Measurements from ENCODE around the genes KRTAP3-3 and KRTAP4-3.

DNA sequence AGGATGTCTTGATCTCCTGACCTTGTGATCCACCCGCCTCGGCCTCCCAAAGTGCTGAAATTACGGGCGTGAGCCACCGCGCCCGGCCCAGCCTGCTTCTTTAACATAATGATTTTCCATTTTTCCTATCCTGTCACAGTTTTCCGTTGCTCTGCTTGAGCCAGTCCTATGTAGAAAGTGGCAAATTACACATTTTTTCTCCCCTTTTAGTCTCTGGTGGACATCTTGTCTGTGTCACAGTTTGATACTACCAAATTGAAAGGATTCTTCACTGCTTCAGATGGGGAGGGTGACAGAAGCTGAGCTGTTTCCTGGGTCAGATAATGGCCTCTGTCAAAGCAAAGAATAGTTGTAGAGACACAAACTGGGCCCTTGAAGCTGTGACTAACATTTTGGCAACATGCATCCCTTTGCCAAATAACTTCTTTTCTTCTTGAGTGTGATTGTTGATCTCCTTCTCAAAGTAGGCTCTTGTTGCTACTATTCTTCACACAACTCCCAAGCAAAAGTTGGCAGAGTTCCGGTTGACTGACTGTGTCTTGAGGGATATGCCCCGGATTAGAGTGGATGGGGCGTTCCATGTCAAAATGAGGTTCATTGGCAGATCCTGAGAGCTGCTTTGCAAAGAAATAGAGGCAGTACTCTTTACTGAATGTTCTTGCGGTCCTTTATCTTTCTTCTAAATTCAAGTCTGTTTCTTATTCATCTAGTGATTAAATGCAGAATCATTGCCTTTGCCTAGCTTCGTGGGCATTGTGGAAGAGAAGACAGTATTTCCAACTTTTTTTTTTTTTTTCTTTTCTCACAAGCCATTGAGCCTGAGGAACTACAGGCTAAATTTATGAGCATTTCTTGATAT lies 5.6 kb downstream of the WIPF2 start:
- PRO-cap, result no peak

DNA sequence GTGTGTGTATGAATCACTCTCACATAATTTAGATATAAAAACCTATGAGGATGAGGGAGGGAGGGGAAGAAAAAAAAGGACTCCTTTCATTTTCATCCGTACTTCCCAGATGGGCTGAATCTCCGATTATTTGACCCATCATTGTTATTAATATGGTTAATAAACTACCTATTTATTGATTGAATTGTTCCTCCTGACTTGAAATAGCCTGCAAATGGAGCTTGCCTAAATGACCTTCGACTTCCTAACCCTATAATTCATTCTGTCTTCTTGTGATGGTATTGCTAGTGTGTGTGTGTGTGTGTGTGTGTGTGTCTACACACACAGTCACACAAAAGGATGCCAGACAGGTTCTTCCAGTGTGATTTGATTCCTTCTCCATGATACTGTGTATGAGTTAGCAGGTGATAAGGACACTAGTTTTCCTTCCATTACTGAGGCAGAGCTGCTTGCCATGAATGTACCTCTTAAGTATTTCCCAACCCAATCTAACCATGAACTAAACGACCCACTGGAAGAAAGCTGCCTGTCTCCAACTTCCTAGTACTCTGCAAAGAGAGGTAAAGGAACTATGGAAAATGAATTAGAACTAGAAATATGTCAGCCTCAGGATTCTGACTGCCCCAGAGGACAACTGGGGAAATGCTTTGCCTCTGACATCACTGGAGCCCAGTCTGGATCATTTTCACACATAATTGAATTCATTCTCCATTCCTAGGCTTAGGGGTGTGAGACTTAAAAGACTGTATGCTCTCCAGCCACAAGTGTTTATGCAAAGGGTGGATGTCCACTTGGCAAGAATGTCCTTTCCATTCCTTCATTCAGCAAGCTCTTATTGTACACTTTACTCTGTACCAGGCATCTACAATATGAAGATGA lies 3.5 kb upstream of the CDC6 start:
- PRO-cap, result no peak

DNA sequence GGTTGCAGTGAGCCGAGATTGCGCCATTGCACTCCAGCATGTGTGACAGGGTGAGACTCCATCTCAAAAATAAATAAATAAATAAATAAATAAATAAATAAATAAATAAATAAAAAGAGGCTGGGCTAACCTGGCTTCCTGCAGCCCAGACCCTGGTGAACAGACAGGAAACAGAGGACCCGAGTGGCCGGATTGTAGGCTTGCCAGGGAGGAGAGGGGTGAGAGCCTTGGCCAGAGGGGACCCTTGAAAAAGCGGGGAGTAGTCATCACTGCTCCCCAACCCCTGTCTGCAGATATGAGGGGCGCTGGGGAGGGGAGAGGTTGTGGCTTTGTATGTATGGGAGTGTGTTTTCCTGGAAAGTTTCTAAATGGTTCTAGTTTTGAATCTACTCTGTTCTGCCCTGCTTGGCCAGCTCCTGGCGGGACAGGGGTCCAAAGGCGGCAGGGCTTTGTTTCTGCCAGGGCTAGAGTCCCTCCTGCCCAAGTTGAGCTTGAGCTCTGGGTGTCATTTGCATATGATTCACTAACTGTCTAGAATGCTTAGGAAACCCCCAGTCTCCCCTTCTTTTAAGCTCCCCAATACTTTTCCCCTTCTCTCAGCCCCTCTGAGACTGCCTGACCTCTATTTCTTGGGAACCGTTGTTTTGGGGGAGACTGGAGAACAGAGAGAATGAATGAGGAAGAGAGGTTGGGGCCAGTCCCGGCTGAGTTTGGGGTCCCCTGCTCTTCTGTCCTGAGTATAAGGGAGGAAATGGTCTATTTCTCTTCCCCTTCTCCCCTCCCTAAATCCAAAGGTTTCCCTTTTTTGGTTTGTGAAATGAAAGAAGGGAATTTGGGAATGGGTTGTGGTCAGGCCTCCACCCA lies 16.4 kb downstream of the RARA start:
- PRO-cap, result no peak

- PRO-cap, result no peak
Observed at GRCh38 chr17:40348368-40349092, 16.0 kb downstream of the GJD3 start.

- PRO-cap, result unidirectional peak, minus-strand start at chr17:40433193
Observed at GRCh38 chr17:40433018-40433494, 10.2 kb upstream of the IGFBP4 start.

GRCh38 chr17:40442377-40442677 lies 923 bp upstream of the IGFBP4 start:
- PRO-cap, result no peak

GRCh38 chr17:40445109-40445780 lies 2.0 kb downstream of the IGFBP4 start:
- PRO-cap, result bidirectional peak, plus-strand start at chr17:40445494, minus-strand start at chr17:40445383

- PRO-cap, result no peak
Observed at GRCh38 chr17:40451248-40451870, 8.1 kb downstream of the IGFBP4 start.

DNA sequence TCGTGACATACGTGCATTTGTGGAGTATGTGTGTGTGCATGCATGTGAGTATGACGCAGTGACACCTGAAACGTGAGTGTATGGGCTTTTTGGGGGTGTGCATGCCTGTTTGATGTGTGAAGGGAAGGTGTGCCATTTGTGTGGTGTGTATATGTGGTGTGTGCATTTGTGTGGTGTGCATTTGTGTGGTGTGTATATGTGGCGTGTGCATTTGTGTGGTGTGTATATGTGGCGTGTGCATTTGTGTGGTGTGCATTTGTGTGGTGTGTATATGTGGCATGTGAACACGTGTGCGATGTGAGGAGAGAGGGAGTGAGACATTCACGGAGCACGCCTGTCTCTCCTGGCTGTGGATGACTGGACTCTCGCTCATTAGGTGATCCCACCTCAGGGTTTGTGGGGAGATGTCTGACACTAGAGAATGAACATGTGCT lies 15.8 kb downstream of the IGFBP4 start:
- PRO-cap, result no peak

DNA sequence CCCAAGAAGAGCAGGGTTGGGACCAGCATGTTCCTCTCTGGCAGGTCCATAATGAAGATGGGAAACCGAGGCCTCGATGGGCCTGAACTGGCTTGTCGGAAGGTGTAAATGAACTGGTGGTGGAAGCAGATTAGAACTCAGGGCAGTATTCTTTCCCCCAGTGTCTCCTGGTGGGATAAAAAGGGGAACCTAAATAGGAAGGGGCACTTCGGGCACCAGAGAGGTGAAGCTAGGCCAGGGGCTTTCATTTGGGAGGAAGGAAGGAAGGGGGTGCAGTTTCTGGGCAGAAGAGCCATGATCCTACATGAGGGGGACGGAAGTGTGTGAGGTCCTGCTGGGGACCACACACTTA lies 21.0 kb downstream of the IGFBP4 start:
- PRO-cap, result no peak

GRCh38 chr17:40532295-40533078 lies 31.1 kb upstream of the TNS4 start:
- PRO-cap, result bidirectional peak, plus-strand start at chr17:40532795, minus-strand start at chr17:40532632

DNA sequence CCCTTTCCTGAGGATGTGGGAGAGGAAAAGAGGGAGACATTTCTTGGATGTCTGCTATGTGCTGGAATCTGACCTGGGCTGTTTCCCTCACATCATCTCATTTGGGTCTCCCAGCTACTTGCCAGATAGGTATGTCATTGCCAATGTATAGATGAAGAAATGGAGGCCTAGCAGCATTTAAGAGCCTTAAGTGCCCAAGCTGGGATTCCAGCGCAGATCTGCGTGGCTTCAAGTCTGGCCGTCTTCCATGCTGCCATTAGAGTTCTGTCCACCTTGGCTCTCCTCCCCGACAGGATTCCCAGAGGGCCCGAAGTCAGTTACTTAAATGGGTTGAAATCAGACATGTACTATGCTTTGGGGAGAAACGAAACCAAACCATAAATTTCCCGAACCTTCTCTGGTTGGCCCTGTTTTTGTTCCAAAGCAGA lies 33.0 kb upstream of the CCR7 start:
- PRO-cap, result no peak

DNA sequence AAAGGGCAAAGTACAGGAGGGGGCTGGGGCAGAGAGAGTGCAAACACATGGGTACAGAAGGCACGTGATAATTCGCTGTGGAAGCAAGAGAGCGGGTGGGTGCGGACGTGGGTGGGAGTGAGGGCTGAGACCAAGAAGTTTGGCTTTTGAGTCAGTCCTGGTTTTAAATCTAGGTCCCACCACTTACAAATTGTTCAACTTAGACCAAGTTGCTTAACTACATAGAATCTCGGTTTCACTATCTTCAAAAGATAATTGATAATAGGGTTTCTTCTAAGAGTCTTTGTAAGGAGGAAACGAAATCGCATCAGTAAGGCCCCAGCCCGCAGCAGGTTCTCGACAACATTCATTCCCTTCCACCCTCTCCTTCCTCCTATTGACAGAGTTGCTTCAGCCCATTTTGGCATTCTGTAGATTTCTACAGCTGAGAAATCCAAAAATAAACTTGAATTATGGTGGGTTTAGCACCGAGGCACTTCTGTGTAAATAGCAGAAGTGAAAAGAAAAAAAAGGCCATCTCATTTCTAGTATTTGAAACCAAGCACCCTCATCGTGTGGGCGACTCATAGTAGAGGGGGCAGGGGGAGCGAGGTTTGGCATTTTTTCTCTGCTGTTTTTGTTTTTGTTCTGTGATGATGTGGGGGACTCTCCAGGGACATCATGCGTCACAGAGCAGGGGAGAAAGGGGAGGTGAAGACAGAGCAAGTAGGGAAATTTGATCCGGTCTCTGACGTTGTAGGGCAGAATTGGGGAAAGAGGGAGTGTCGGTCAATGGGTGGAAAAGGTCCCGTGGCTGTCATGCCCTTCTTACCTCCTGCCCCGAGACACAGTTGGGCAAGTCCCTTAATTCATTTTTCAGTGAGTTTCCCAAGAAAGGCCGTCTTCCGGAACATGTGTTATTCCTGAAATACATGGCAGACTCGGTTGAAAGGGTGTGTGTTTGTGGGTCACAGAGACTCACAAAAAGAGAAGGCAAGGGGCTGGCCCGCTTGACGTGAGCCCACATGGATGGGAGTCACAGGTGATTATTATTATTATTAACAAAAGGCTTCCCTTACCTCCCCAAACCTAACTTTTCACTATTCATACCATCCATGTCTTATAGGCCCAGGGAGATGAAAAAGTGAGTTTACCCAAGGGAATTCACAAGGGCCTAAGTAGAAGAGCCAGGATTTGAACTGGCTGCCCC lies 33.8 kb upstream of the CCR7 start:
- PRO-cap, result no peak

DNA sequence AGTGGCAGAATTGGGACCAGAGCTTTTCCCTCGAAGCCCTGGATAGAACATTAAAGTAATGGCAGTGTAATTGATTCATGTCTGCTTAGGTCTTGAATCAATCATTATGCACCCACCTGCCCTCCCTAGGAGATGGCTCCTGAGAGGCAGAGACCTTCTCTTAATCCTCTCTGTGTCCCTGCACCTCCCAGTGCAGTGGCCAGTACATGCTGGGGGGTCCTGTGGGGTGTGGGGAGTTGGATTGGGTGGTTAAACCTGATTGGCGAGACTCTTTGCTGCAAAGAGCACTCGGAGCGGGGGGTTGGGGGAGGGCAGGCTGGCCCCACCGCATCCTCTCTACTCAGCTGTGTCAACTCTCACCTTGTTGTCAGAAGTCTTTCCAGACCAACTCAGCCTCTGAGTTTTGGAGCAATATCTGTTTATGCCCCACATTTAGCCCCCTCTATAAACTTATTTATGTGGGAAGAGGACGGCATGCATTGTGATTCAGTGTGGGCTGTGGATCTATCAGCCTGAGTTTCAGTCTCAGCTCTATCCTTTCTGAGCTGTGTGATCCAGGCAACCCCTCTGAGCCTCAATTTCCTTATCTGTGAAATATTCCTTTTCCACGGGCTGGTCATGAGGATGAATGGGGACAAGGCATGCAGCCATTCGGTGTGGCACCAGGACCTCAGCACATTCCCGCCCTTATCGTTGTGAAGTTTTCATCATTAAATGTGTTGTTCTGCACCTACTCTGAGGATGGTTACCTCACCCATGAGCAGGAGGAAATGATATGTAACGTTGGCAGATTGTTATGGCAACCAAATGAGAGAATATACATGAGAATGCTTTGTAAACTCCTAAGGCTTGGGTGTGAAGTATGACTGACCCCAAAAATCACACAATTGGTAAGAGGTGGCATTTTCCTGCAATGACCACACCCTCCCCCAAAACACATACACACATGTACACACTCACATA lies 39.8 kb downstream of the SMARCE1 start:
- PRO-cap, result no peak

DNA sequence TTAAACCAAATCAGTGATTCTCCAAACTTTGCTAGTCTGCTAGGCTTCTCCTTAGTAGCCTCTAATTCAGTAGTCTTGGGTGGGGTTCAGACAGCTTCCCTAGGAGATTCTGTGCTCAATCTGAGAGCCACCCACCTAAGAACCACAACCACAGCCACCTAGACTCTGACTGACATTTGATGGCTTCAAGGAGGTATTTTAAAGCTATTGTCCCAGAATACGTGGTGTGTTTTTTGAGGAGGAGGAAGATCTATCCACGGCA lies 25.2 kb downstream of the SMARCE1 start:
- PRO-cap, result no peak

DNA sequence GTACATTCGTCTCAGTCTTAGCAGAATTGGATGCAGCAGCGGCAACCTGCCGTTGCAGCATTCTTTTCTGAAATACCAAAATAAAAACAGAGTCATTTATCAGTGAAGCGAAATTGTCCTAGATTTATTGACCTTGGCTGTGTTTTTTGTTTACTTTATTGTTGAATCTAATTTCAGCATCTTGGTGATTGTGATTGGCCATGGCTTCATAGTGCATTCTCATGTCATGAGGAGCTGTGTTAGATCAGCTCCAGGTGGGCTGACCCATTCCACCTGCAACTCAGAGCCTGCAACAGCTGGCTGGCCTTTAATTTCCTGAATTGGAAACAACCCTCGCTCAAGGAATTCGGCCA lies 16.5 kb downstream of the KRT24 start:
- PRO-cap, result no peak

DNA sequence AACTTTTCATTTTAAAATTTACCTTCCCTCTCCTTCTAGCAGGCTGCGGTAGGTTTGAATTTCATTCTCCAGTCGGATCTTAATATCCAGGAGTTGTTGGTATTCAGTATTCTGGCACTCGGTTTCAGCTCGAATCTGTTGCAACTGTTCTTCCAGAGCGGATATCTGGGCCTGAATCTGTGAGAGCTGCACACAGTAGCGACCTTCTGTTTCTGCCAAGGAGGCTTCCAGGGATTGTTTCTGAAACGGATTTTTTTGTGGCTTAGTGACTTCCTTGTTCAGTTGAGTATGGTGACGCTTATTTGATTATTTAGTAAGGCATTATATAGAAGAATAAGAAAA lies 2.9 kb downstream of the KRT10 start:
- PRO-cap, result bidirectional peak, plus-strand start at position 277 of the sequence, minus-strand start at position 214 of the sequence

DNA sequence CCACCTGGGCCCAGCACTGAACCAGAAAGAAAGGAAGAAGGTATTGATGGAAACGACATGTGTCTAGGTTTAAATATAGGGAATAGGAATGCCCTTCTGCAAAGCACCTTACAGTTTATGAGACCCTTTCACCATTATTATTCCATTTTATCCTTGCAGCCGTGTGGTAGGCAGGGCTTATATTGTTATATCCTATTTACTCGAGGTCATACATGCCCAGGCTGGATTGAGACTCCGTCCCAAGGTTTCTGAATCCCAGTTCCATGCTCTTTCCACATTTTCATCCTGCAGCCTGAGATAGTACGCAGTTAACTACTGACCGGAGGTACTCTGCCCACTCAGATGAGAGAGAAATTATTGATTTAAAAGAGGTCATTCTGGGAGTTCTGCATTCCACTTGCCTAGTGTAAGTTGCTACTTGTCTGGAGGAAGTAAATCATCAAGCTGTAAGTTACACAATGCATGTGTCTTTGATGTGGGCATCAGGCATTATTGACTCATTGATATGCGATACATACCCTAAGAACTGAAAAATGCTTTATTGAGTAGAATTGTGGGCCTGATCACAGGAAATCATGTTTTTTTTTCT lies 10.1 kb downstream of the KRT39 start:
- PRO-cap, result no peak

- PRO-cap, result no peak
Observed at GRCh38 chr17:40994085-40994284, at the start of gene KRTAP3-3. KRTAP3-3 (minus strand) TSS chr17:40994164.

DNA sequence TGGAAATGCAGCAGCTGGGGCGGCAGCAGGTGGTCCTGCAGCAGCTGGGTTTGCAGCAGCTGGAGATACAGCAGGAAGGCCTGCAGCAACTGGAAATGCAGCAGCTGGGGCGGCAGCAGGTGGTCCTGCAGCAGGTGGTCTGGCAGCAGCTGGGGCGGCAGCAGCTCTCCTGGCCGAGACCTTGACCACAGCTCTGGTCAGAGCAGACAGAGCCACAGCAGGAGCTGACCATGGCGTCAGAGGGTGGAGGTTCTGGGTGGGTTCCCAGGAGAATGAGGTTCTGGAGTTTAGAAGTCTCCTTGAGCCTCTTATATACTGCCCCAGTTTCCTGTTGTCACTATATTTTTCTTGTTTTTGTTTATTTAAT lies at the start of gene KRTAP4-3:
Gene KRTAP4-3, minus strand, starts transcription at position 281 of the 367 bp plus-strand sequence.
- PRO-cap, result no peak